ENCODE results near the gene EAF1.

GRCh38 chr3:13415342-13416219 is 4.5 kb downstream of the NUP210 start:
- PRO-cap: no peak

DNA sequence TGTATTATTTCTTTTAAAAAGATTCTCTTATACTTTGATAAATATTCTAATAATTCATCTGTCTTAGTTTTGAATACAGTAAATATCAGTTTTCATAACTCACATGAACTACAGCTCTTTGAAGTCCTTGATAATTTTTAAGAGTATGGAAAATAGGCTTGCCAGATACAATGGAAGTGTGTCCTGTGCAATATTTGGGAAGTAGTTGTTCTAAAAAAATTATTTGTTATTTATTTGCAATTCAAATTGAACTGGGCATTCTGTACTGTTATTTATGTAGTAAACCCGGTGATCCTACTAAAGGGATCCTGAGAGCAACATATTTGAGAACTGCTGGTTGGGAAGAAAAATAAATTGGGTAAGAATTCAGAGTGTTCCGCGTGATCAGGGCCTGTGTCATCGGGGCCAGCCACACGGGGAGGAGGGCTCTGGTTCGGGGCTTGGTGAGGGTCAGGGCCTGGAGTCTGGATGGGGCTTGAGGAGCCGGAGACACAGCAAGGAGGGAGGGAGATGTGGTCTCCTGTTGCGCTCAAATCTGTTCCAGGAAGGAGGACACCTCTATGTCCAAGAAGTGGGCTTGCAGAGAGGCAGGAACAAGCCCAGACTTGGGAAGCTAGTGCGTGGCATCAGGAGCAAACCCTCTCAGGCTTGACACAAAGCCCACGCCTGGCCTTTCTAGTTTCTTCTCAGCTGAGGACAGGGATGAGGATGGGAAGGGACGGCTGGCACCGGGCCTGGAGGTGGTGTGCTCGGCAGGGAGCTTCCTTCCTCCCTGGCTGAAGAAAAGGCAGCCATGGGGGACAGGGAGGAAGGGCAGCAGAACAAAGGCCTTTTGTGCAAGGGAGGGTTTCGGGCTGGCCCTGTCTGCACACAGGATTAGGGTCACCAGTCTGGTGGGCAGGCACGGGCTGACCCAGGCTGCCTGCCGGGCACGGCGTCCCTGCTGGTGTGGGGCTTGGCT is 23.0 kb upstream of the FBLN2 start:
- PRO-cap: no peak

- PRO-cap: no peak
These were observed 116.9 kb downstream of the FBLN2 start for GRCh38 chr3:13665799-13666177.

DNA sequence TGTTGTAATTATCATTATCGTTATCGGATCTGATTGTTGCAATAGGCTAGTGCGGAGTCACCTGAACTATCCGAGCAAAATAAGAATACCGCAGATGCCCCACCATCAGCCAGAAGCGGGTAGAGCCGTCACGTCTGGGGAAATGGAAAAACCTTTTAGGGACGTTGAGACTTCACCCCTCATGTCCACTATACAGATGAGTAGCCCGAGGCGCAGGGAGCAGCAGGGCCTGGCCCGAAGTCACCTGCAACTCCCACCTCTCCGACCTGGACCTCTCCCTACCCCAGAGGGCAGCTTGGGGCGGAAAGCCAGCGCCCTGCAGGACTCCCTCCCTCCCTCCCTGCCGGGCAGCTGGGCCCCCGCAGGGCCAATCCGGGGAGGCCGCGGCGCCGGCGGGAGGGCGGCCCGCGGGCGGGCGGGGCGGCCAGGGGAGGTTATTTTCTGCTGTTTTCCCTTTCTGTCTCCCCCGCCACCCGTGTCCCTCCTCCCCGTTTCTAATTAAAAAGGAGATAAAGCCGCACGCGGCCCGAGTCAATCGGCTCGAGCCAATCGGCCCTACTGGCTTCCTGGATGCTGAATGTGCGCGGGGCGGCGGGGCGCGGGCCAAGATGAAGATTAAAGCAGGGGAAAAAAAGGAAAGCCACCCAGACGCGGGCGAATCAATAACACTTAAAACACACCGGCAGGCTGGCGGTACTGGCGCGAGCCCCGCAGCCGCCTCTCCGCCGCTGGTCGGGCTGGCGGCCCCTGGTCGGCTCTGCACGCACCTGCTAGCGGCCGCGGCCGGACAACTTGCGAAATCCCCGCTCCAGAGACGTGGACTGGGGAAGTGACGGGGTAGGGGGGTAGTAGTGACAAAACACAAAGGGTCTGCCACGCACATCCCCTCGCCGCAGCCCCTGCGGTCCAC is 1.8 kb downstream of the WNT7A start:
- PRO-cap: no peak

- PRO-cap: no peak
These were observed 1.5 kb downstream of the CHCHD4 start for GRCh38 chr3:14123141-14123673.

DNA sequence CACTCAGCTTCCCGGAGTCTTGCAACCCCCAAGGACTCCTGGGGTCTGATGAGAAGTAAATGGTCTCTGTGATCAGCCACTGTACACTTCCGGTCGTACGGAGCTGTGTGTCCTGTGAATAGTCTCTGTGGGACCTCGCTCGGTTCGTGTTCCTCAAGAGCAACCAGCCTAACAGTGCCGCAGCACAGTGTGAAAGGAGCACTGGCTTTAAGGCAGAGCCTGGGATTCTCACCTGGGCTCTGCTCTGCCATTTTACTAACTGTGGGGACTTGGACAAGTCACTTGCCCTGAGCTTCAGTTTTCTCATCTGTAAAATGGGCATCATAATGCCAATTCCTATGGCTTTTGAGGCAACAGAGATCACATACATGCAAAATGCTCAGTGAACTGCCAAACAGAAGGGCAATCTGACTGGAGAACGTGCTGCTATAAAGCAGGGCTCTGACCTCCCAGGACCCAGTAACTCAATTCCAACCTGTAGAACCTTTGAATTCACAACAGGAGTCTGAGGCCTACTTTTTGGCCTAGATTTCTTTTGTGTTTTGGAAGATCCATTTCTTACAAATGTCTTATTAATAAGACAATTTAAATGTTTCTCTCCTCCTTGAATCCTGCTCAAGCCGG is 26.7 kb downstream of the XPC start:
- PRO-cap: no peak

DNA sequence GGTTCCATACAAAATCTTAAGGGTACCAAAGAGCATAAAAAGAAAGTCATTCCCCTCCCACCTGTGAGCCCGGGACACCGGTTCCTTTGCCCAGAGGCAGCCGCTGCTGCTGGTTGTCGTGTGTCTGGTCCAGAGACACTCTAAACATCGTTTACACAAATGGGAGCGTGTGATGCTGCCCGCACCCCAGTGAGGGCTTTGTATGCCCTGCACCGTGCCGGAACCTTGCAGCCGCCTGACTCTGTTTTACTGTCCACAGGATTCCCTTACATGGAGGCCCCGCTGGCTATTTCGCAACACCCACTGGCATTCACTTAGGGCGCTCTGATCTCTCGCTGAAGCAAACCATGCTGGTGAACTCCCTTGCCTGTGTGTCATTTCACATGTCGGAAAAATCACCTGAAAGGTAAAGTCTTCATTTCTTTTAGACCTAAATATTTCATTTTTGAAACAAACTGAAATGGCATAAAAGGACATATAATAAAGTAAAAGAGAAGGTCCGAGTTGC is 100.8 kb upstream of the SLC6A6 start:
- PRO-cap: no peak

- PRO-cap: no peak
These were observed 66.2 kb upstream of the SLC6A6 start for GRCh38 chr3:14336045-14336715.

DNA sequence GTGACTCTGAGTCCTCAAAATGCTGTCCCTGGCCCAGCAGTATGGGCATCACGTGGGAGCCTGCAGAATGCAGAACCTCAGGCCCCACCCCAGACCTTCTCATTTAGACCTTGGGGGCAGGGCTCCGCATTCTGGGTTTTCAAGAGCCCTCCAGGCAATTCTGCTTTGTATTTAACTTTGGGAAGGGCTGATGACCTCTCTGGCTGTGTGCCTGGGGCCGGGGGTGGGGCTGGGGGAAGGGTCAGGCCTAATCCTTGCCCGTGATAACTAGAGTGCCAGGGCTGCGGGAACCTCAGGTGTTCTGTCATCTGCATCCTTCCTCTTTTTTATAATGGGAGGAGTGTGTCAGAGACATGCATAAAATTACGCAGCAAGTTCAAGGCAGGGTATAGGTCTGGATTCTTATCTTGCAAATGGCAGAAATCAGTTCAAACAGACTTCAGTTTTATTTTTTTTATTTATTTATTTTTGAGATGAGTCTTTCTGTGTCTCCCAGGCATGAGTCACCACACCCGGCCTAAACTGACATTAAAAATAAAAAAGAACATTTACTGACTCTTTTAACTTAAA is 11.2 kb downstream of the SLC6A6 start:
- PRO-cap: no peak

DNA sequence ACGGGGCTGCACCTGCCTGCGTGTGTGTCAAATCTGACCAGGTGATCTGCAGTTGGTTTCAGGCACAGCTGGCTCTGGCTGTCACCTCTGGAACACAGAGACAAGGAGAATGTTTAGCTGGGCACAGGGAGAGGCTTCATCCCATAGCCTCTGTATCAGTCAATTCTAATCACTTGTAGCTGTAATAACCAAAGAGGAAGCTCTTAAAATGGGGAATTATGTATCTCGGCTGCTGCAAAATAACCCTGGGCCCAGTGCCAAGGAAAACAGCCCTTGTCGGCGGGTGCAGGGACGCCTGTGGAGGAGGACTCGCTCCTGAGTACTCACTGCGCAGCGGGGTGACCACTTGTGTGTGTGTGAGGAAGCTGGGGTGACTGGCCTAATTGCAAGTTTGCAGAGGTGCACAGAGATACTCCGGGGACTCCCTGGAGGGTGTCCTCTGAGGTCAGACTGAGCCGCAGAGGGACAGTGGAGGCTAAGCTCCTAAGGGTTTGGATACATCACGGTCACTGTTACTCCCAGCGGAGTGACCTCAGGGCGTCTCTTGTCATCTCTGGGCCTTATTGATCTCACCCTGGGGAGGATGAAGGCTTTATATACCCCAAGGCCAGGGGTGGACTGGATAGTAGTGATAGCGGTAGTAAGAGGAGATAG is 37.1 kb downstream of the SLC6A6 start:
- PRO-cap: no peak

DNA sequence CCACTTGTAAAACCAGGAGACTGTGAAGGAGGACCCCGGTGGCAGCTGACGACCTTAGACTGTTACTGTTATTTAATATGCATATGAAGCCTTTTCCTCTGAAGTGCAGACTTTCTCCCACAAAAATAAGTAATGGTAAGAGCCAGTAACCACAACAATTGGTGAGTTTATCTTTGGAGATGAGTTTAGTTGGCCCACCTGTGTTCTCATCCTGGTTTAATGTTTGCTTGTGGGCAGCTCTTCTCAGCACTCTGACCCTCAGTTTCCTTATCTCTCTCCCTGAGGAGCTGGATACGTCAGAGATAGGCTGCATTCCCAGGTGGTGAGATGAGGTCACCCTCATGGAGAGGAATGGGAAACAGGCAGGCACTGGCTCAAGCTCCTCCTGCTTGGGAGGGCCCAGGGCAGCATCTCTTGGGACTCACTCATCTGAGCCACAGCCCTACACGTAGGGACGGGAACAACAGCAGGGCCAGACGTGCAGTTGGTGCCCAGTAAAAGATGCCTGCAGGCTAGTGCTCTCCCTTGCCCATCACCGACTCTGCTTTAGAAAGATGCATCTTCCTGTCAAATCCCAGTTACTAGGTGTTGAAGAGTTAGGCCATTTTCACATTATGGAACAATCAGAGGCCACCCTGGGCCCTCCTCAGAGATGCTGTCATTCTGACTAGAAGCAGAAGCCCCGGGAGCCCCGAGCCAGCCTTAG is 59.9 kb downstream of the GRIP2 start:
- PRO-cap: no peak

DNA sequence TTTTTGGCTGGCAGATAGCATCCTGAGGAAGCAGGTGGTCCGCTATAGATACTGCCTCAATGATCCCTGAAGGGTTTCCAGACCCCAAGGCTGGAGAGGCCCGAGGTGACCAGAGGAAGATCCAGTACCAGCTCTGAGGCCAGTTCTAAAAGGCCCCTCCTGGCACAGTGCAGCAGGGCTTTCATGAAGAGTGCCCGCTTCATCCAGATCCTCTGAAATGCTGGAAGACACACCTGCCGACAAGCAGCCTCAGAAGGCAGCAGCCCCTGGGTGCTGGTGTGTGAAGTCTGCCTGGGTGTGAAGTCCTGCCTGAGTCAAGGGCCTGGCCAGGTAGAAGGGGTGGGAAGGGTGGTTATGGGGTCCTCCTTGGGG is 14.8 kb downstream of the FGD5 start:
- PRO-cap: no peak

DNA sequence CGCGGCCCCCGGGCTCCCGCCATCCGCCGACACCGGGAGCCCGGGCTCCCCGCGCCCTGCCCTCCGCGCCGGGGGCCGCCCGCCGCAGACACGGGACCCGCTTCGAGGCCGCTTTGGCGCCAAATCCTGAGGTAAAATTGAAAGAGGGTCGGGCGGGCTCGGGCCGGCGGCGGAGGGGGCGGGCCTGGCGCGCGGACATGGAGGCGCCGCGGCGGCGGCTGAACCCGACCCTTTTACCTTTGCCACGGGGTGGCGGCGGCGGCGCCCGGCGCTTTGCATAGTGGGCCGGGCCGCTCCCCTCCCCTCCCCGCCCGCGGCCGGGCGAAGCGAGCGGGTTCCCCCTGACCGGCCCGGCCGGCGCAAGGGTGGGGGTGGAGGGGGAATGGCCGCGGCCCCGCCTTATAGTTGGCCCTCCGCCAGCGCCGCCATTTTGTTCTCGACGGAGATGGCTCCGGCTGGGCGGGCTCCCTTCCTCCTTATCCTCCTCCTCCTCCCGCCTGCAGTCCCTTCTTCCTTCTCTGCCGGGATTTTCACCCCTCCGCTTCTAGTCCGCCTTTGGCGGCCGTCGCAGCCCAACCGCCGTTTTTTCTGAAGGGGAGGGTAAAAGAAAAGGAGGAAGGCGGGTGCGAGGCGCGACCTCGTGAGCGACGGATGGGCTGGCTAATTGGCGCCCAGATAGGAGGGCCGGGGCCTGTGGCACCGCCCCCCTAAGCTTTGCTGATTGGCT is 556 bp downstream of the NR2C2 start:
- PRO-cap: bidirectional peak, plus-strand start at position 429 of the sequence, minus-strand start at position 235 of the sequence; bidirectional peak, plus-strand start outside the sequence, minus-strand start at position 590 of the sequence

- PRO-cap: no peak
These were observed 24.5 kb downstream of the MRPS25 start for GRCh38 chr3:15040437-15041280.

- PRO-cap: no peak
These were observed 1.8 kb downstream of the MRPS25 start for GRCh38 chr3:15063169-15063762.

DNA sequence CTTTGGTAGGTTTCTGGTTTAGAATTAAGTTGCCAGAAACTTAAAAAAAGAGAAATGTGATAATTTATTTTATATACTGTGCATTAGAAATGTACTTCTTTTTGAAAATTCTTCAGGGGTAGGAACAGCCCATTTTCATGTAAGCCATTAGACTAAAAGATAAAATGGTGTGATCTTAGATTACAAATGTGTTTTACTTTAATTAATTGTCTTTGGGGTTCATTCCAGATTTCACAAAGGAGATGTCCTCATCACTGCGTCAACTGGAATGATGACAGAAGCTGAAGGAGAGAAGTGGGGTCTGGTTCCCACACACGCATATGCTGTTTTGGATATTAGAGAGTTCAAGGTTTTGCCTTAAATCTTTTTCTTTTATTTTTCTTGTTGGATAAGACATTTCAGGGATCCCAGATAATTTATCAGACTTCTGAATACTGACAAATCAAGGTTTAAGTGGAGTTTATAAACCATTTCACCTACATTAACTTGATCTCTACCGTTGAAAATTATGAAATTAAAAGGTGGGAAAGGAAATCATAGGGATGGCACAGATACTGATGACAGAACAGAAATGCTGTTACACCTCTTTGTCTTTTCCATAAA is 28.9 kb downstream of the CAPN7 start:
- PRO-cap: no peak

DNA sequence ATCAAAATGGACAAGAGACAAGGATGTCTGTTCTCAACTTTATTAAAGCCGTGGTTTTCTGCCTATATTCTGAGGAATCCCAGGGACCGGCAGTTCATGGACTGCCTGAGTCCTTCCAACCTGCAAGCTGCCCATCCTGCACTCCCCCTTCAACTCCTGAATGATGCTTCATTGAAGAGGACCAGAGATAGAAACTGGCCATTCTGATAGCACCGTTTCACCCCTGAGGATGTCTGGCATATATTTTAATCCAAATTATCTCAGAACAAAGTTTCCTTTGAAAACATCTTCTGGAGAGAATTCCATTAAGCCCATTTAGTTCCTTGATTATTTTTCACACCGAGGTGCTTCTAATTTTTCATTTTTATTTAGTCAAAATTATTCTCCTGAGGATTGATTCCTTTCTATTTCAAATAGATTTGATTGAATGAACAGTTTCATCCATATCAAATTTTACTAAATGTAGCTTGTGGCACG is 54.0 kb downstream of the SH3BP5 start:
- PRO-cap: no peak

DNA sequence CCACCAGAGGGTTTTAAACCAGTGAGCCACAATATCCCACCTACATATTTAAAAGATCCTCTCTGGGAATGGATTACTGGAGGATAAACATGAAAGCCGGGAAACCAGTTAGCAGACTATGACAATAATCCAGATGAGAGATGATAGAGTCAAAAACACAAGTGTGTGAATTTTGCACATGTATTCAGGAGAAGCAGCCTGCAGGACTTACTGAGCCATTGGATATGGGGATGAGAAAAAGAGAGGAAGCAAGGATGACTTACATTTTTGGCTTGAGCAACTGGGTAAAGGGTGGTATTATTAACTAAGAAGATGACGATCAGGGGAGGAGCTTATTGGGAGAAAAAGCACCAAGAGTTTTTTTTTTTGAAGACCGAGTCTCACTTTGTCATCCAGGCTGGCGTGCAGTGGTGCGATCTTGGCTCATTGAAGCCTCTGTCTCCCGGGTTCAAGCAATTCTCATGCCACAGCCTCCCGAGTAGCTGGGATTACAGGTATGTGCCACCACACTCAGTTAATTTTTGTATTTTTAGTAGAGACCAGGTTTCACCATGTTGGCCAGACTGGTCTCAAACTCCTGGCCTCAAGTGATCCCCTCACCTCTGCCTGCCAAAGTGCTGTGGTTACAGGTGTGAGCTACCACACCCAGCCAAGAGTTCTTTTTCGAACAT is 14.7 kb upstream of the SH3BP5 start:
- PRO-cap: no peak

DNA sequence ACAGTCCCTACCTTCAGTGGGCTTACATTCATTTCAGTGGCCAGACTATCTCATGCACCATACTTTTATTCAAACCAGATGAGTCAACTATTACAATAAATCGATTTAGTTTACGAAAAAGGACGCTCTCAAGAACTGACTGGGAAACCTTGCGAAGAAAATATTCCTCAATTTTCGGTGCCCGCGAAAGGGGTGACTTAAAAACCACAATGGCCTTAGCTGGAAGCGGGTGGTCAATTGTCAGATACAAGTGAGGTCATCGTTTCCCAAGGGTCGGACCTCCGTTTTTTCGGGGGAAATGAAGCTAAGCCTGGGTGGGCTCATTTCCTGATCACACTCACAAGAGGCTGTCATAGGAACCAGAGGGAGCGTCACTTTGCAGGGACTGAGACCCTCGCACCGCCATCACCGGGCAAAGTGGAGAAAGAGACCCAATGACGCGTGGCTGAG is 542 bp downstream of the METTL6 start:
- PRO-cap: no peak

DNA sequence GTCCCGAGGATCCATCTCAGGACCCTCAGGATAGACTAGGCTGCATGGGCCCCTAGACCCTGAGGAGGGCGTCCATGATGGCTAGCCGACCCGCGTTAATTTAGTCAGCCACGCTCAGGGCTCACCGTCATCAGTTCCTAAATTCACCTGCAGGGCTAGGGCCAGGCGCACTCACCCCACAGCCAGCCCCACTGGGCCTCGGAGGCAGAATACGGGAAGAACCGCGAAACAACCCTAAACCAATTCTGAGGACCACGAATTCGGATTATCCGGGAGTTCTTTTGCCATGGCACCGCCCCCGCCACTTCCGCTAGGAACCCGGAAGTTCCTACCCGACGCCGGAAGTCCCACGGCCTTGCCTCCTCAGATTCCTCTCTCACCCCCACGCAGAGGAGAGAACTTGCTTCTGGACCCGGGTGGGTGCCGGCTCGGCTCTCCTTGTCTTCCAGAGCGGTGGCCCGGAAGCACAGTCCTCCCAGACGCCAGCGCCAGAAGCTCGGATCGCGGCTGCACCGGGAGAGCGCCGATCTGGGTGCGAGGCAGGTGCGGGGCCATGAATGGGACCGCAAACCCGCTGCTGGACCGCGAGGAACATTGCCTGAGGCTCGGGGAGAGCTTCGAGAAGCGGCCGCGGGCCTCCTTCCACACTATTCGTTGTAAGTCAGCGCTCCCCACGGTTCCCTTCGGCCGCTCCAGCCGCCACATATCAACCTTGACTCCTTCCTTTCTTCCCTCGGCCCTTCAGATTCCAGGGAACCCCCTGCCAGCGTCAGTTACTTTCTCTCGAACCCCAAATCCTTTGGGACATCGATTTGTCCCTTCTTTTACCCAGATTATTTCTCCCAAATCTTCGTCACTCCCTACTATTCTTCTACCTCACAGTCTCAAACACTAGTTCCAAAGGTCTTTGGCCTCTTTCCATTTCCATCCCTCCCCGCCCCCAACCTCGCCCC is at the start of gene EAF1:
Gene EAF1 (plus strand): TSS at position 372 of the 953 bp plus-strand sequence.
- PRO-cap: bidirectional peak, plus-strand start at position 366 of the sequence, minus-strand start at position 267 of the sequence